Left ventricle myocardium (tissue), 1 donor: Measurements from ENCODE around the genes FHAD1 and CLCNKA.

DNA sequence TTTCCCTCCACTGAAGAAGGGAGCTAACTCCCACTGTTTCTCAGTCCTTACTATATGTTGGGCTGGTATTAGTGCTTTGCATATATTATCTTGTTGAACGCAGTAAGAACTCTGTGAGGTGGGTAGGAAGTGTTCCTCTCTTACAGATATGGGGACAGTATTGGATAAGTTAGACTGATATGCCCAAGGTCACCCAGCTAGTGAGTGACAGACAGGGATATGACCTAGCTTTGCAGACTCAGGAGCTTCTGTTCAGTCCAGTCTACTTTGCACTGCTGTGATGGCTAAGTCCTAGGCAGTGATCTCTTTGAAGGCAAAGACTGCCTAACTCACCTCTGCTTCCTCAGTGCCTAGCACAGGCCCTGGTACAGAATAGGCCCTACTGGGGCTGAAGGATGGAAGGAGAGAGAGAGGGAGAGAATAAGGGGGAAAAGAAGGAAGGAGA, 203.8 kb upstream of the KAZN start:
- PRO-cap, result no peak

DNA sequence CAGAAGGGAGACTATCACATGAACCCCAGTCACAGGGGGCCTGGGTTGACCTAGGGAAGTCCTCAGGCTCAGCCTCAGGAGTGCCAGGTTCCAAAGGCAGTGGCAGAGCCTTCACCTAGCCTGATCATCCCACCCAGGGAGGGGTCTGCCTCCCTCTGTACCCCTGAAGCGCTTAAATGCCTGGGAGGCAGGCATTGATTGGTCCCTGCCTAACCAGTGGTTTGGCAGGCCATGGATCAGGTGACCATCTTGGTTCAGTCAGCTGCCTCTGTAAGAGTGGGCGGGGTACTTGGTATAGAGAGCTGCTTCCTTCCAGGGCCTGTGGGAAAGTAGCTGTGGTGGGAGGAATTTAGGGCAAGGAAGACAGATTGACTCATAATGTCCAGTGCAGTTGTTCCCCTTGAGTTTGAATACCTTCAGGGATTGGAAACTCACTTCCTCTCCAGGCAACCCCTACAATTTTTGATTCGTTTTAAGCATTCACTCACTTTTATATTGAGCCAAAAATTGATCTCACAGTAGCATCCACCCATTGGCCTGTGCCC, 213.6 kb upstream of the TMEM51 start:
- PRO-cap, result no peak

- PRO-cap, result unidirectional peak, plus-strand start at chr1:14943269
Observed at GRCh38 chr1:14943106-14943624, 210.4 kb upstream of the TMEM51 start.

GRCh38 chr1:15178709-15179630, 25.4 kb downstream of the TMEM51 start:
- PRO-cap, result no peak

DNA sequence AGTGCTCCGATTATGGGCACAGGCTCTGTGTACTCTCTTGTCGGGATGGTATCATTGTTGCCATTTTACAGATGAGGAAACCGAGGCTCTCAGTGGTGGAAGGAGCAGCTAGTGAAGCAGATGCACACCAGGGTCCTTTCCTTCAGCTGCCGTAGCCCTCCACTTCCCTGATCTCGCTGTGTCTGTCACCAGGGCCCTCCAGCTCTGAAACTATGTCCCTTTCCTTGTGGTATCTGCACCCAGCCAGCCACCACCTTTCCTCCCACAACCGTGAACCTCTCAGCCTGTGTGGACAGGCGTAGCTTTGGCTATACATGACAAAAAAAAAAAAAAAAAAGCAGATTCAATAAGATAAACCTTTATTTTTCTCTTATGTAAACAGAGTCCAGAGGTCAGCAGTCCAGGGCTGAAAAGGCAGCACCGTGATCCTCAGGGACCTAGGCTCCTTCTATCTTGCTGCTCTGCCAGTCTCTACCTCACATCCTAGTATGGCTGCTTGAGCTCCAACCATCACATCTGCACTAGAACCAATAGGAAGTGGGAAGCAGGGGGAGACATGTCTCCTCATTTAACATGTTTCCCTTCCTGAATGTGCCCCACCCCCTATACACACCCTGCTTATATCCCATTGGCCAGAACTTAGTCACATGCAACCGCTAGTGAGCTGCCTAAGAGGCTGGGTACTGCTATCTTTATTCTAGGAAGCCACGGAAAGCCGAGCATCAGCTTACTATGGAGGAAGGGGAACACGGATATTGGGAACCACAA, 44.3 kb downstream of the TMEM51 start:
- PRO-cap, result no peak

DNA sequence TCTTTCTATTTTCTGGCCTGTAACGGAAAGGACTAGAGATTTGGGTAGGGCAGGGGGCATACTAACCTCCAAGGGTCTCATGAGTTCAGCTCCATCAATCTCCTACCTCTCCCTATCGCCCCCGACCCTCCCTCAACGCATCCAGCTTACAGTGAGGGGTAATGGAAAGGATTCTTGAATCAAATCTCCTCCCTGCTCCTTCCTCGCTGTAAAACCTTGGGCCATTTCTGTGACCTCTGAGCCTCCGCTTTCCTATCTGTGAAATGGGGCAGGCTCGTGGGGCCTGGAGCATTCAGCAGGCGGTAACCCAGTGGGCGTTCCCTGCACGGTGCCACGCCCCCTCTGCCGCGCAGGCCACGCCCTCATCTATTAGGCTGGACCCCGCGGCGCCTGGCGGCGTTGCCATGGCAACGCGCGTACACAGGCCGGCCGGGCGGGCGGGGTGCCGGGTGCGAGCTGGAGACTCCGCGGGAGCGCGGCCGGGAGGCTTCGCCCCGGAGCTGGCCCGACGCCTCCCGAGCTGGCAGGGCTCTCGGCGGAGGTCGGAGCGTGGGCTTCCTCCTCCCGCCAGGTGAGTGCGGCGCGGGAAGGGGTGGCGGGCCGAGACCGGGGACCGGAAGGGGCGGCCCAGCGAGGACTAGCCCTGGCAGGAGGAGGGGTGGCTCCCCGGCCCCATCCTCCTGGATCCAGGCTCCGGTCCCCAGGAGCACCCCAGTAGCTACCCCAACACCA, at the start of gene FHAD1:
TSS of gene FHAD1 (plus strand) at position 399 of the 732 bp plus-strand sequence.
- PRO-cap, result no peak

DNA sequence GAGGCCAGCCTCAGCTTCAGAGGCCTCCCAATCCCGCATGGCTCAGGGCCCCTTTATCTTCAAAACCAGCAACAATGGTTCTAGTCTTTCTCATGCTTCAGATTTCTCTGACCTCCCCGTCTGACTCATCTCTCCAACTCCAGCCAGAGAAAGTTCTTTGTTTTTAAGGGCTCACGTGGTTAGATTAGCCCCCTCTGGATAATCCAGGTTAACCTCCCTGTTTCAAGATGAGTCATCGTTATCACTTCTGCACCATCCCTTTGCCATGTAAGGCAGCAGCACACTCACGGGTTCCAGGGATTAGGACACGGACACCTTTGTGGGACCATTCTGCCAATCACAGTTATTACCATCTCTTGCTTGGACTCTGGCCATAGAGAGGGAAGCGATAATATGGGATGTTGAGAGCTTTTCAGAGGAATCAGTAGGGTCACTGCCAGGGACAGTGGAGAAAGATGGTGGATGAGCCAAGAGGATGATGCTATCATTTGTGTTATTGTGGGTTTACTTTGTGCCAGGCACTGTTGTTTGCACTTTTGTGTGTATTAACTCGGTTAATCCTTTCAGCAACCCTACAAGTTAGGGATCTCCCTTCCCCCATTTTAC, 13.7 kb downstream of the FHAD1 start:
- PRO-cap, result no peak

DNA sequence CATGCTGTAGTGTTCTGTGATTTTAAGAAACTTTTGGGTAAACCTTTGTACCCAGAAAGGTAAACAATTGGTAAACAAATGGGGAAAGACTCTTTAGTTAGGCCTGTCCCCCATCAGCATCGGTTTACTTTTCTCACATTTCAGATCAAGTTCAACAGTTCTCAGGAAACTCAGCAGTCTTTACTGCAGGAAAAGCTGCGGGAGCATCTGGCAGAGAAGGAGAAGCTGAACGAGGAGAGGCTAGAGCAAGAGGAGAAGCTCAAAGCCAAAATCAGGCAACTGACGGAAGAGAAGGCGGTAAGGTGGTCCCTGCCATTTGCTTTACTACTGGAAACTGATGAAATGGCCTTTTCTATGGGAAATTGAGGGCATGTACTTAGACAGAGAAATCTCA, 68.1 kb upstream of the EFHD2 start:
- PRO-cap, result no peak

GRCh38 chr1:15341986-15342327, 67.7 kb upstream of the EFHD2 start:
- PRO-cap, result no peak

GRCh38 chr1:15344866-15345564, 64.7 kb upstream of the EFHD2 start:
- PRO-cap, result no peak

- PRO-cap, result no peak
Observed at GRCh38 chr1:15574636-15575251, 10.1 kb downstream of the AGMAT start.

DNA sequence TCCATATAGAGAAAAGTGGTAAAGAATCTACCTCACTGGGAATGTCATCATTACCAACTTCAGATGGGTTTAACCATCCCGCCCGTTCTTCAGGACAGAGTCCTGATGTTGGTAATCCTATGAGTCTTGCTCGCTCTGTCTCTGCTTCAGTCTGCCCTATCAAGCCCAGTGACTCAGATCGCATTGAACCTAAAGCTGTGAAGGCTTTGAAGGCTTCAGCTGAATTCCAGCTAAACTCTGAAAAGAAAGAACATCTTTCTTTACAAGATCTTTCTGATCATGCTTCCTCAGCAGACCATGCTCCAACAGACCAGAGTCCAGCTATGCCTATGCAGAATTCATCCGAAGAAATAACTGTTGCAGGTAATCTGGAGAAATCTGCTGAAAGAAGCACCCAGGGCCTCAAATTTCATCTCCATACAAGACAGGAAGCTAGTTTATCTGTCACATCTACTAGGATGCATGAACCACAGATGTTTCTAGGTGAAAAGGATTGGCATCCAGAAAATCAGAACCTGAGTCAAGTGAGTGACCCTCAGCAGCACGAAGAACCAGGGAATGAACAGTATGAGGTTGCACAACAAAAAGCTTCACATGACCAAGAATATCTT, 420 bp downstream of the RSC1A1 start:
- PRO-cap, result no peak

DNA sequence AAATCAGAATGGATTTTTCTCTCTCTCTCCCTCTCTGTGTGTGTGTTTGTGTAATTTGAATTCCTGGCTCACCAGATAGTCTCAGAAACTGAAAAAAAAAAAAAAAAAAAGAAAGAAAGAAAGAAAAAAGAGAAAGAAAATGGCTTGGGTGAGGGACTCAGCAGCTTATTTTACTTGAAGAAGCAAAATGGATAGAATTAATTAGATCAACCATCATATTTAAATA, 1.2 kb downstream of the PLEKHM2 start:
- PRO-cap, result no peak

DNA sequence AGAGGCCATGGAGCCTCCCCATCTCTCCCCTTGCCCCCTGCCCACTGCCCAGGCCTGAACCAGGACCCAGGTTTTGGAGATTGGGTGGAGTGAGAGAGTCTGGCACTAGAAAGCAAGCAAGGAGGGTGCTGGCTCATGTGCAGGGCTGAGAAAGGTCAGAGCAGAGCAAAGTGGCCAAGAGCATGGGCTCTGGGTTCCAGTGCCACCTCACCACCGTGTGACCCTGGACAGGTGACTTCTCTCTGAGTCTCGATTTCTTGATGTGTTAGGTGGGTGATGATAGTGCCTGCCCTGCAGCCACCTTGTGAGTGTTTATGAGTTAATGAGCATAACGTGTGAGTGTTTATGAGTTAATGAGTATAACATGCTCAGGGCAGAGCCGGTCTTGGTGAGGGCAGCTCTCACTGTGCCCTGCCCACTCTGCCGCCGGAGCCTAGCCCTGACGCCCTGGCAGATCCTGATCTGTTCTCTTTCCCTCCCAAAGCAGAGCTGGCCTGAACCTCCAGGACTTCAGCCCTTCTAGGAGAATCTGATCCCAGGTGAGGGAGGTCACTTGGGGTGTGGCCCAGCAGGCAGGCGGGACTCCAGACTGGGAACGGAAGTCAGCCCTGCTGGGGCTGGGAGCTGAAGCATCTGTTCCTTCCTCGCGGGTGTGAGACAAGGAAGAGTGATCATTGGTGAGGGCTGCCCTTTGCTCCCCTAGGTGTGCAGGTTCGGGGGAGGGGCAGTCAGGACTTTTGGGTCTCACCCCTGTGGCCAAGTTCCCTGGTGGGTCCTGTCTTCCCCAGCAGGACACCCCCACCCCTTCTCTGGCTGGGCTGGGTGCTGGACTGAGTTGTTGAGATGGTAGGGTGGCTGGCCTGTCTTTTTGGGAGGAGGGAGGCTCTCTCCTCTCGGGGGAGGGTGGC, 5.7 kb downstream of the FBLIM1 start:
- PRO-cap, result no peak

DNA sequence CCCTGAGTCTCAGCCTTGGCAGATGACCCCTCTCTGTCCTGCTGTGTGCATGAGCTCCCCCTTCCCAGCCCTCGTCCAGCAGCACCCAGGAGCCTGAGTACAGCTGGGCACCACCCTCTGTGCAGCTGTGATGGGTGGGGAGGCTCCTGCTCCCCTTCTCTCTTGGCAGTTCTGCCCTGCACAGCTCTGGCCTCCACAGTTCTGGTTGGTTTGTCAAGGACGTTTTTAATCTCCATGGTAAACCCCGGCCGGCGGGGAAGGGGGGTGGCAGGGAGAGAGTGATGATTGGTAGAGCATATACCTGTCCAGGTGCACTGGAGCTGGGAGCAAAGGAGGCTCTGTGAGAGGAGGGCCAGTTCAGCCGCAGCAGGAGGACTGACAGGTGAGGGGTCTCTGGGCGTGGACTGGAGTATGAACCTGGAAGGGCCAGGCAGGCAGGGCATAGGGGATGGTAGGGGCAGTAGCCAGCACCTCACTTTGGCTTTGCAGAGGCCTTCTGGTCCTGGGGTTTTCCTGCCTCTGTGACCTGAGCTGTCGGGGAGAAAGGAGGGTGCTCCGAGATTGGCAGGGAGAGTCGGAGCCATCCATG, at the start of gene CLCNKA:
TSS of gene CLCNKA (plus strand) at position 355 of the 589 bp plus-strand sequence.
- PRO-cap, result no peak

DNA sequence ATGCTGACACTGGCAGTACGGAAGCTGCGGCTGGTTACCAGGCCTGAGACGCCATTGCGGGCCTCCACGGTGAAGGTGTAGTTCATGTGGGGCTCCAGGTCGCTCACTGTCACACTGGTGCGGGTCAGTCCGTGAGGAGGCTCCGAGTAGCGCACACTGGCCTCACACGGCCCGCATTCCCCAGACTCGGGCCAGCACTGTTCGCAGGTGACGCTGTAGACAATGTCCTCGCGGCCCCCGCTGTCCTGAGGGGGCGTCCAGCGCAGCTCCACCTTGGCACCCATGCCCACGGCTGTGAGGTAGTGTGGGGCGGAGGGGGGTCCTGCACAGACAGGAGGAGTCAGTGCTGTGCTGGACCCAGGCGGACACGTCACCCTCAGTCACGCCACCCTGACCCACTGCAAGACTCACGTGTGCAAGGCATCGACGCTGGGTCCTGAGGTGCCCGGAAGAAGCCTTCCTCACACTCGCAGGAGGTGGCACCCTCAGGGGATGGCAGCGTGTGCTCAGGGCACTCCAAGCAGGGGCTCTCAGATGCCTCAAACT, 17.9 kb downstream of the EPHA2 start:
- PRO-cap, result unidirectional peak, minus-strand start at position 242 of the sequence

DNA sequence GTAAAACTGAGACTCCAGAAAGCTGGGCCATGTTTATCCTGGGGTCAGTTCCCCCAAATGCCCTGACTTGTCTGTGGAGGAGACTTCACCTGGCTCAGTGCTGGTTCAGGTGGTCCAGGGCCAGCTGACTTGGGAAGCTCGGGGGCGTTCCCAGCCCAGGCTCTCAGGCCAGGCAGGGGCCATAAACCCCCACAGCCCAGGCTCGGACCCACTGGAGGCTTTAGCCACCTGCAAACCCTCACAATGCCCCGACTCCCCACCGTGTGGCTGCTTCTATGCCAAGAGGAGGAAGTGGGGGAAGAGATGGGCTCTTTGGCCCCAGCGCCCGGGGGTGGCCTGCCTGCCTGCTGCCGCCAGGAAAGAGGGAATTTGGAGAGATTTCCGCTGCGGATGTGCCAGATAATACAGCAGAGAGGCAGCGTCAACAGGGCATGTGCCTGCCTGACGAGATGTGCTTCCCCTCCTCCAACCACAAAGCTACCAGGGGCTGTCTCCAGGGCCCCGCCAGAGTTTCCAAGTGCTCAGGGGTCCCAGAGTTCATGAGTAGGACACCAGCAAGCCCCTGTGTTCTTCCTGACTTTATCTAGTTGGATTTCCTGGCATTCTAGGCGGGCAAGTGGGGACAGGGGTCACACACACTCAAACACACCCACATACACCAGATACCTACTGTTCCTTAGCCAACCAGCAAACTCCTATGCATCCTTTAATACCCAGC, 14.3 kb downstream of the EPHA2 start:
- PRO-cap, result no peak

- PRO-cap, result no peak
Observed at GRCh38 chr1:16171625-16172083, 15.8 kb upstream of the EPHA2 start.

DNA sequence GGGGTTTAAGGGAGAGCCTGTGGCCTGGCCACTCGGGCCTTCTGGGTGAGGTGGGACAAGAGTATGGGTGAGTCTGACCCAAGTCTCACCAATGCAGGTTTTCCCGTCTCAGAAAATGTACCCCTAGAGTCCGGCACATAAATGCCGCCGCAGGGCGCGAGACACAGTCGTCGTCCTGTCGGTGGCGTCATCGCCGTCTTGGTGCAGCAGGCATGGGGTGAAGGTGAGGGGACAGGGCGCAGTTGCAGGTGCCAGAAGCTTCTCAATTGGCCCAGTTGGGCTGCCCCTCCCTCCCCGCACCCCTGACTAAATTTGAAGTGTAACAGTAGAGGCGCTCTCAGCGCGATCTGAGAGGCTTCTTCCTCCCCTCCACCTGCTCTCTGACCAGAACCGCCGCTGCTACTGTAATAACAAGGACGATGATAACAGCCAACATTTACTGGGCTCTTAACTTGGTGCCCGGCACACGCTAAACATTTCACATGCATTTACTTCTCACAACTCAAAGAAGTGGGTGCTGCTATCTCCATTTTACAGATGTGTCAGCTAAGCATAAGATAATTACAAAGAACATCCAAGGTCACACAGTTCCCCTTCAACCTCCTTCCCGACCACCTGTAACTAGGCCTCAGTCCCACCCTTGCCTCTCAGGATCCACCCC, 8.6 kb downstream of the CPLANE2 start:
- PRO-cap, result no peak

GRCh38 chr1:16534837-16535892, 94.6 kb downstream of the NECAP2 start:
- PRO-cap, result no peak